Placental pericyte (primary cell): ENCODE measurements around the genes ZNF141 and DGKQ.

- CAGE, long polyA plus RNA = no peak
Measured at GRCh38 chr4:120948-121842, 3.1 kb upstream of the ZNF718 start.

- CAGE, long polyA plus RNA = no peak
Measured at GRCh38 chr4:336141-336660, 1.4 kb upstream of the ZNF141 start.

DNA sequence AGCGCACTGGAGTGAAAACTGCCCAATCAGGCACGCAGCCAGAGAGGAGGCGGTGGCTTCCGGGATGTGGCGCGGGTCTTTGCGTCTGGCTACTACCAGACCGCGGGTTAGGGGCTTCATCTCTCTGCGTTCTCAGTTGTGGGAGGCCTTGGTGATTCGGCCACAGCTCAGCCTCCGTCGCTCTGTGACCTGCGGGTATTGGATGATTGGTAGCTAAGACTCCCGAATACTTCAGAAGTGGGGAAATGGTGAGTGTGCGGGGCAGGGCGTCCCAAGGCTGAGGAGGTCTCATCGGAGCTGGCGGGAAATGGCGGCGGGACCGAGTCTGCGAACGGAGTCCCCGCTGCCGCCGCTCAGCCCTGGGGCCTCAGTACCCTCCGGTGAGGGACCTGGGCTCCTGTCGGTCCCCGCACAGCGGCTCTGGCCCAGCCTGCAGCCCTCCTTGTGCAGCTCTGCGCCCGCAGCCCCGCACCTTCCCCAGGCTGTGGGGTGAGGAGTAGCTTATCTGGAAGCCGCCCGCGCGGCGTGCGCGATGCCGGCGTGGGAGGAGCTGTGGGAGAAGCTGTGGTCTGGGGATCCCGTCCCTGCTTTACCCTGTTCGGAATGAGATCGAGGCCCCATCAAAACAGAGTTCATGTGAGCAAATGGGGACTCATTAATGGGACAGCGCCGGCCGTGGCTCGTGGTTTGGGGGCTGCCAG is at the start of gene ZNF141:
ZNF141 (plus strand) TSS at position 76 of the 701 bp plus-strand sequence.
- CAGE, long polyA plus RNA = no peak

DNA sequence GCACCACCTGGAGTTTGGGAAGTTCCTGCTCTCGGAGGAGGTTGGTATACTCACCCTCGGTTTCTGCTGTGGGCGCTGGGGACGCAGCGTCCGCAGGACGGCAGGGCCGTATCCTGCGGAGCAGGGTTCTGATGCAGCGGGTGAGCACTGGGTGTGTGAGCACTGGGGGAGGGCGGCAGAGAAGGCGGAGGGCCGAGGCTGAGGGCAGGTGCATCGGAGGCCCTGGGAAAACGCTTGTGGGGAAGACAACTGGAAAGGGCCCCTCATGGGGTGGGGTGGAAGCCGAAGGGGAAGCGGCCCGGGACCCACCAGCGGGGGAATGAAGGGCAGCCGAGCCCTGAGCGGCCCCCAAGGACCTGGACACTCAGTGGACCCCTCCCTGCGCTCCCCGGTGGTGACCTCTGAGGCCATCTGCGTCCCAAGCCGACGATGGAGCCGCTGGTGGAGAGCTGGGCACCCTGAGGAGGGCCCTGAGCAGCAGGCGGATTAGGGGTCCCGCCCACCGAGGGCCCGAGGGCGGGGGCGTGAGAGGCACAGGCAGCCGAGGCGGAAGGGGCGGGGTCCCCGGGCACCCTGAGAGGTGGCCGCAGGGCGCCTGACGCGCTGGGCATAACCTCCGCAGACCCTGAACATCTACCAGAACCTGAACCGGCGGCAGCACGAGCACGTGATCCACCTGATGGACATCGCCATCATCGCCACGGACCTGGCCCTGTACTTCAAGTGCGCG is 10.8 kb downstream of the ATP5ME start:
- CAGE, long polyA plus RNA = no peak

DNA sequence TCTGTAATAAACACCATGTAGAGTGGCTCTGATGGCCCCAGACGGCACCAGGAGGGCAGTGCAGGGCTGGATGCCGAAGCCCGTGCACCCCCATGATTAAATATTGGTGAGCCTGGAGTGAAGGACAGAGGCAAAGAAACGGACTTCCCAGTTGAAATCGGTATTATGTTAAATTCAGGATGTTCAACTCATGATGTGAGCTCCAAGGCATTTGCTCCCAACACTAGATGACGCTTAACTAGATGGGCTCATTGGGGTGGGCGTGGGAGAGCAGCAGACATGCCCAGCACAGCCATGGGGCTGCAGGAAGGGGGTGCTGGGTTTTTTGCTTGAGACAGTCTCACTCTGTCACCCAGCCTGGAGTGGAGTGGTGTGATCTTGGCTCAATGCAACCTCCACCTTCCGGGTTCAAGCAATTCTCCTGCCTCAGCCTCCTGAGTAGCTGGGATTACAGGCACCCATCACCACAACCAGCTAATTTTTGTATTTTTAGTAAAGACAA is 3.1 kb downstream of the ATP5ME start:
- CAGE, long polyA plus RNA = no peak

DNA sequence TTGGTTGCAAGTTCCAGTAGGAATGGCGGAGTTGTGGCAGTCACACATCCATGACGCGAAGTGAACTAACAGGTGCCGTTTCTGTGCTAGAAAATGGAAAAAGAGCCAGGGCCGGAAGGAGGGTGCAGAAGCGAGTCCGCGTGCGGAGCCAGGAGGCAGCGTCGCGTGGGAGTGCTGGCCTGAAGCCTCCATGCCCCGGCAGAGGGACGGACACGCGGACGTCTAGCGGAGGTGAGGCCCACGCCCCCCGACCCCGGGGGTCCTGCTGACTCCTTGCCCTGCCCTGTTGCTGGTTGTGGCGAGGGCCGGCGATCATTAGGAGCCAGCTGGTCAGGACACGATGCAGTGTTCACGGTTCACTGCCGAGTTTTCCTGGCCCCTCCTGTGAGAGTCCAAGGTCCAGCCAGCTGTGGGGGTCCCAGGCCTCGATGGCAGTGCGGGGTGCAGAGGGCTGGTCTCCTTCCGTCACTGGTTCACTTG is 25.3 kb downstream of the PCGF3 start:
- CAGE, long polyA plus RNA = no peak

DNA sequence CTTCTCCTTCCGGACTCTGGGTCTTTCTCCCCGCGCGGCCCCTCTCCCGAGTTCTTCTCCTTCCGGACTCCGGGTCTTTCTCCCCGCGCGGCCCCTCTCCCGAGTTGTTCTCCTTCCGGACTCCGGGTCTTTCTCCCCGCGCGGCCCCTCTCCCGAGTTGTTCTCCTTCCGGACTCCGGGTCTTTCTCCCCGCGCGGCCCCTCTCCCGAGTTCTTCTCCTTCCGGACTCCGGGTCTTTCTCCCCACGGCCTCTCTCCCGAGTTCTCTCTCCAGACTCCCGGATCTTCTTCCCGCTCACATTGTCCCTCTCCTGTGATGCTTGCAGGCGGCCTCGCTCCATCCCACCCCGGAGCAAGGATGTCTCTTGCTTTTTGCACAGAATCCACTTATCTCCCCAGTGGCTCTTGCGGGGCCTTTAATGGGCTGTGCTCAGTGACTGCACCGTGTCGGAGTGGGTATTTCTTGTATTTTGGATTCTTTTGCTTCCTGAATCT is 54.1 kb downstream of the PCGF3 start:
- CAGE, long polyA plus RNA = no peak

DNA sequence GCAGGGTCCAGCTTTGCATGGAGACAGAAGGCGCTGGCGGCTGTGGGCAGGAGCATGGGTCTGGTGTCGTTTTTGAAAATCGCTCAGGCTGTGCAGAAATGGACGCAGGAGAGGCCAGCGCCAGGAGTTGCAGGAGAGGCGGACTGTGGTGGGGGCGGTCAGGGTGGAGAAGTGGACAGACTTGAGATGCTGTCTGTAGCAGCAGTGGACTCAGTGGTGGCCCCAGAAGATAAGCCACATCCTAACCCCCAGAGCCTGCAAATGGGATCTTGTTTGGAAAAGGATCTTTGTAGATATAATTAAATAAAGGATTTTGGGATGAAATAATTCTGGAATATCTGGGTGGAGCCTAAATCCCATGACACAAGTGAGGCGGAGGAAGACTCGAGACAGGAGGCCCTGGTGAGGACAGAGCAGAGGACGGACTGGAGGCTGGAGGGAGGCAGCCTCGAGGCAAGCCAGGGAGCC is 56.3 kb downstream of the PCGF3 start:
- CAGE, long polyA plus RNA = no peak

- CAGE, long polyA plus RNA = no peak
Measured at GRCh38 chr4:775149-776448, 50.3 kb downstream of the CPLX1 start.

GRCh38 chr4:783093-783563 is 42.8 kb downstream of the CPLX1 start:
- CAGE, long polyA plus RNA = no peak

DNA sequence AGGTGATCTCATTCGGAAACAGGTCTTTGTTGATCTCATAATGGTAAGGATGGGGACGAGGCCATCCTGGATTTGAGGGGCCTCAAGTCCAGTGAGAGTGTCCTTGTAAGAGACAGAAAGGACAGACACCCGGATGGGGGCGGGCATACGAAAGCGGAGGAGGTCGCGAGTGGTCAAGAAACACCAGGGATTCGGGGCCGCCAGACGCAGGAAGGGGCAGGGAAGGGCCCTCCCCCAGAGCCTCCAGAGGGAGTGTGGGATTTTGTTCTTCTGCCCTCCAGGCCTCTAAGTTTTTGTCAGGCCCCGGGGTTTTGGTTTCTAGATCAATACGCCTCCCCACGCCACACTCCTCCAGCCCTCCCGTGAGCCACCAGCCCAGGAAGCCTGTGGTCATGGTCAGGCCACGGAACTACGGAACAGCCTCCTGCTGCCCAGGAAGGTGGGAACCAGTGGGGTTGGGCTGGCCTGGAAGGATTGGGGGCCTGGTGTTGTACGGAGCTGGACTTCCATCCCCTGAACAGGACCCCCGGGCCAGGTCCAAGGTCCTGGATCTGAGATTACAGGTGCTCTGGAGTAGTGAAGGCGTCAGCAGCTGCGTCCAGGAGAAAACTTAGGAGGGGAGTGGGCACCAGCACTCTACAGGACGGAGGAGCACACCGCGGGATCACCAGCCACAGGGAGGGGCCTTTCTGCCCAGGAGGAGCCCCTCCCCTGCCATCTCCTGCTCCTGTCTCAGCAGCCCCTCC is 38.3 kb downstream of the CPLX1 start:
- CAGE, long polyA plus RNA = no peak

GRCh38 chr4:791543-792281 is 34.2 kb downstream of the CPLX1 start:
- CAGE, long polyA plus RNA = no peak

DNA sequence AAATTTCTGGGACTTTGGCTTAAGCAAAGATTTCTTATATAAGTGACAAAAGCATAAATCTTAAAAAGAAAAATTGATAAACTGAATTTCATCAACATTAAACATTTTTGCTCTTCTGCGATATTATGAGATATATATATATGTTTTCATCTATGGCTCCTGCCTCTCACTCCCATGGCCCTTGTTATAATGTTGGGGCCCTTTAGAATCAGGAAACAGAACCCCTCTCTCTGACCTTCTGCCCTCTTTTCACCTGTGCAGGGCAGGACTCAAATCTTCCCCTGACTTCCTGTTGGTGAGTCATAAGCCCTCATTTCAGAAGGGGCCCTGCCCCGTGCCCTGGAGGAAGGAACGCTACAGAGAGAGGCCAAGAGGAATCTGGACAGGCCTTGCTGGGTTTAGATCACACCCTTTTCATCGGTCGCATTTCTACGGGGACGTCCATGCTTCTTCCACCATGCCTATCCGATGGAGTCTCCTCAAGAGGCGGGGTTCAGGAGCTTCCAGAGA is 27.0 kb downstream of the CPLX1 start:
- CAGE, long polyA plus RNA = no peak

GRCh38 chr4:830535-830997 is 4.6 kb upstream of the CPLX1 start:
- CAGE, long polyA plus RNA = no peak

DNA sequence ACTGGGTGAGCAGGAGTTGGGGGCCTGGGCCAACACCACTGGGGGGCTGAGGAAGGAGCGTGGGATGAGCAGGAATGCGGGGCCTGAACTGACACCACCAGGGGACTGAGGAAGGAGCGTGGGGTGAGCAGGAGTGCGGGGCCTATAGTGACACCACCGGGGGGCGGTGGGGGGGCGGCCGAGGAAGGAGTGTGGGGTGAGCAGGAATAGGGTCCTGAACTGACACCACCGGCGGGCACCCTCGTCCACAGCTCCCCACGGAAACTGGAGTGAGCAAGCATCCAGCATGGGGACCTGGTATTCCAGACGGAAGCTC is 28.6 kb downstream of the GAK start:
- CAGE, long polyA plus RNA = no peak

DNA sequence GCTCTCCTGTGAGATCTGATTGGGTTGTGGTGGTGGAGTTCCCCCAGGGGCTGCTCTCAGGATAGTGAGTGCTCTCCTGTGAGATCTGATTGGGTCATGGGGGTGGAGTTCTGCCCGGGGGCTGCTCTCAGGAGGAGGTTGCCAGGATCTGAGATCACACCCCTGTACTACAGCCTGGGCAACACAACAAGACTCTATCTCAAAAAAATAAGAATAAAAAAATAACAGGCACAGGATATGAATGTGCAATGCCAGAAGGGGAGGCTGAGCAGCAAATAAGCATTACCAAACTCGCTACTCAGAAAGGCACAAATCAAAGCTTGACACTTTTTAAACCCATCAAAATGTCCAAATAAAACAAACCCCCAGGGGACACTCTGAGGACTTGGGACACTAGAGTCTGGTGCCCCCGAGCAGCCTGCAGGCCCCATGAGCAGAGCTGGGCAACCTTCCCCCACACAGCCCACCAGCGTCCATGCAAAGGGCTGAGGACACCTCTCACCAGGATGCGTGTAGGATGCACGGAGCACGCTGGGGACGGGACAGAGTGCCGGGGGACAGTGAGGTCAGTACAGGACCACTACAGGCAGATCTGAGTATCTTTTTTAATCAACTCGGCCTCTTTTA is 7.1 kb downstream of the GAK start:
- CAGE, long polyA plus RNA = no peak

GRCh38 chr4:968853-969261 is 4.5 kb downstream of the DGKQ start:
- CAGE, long polyA plus RNA = no peak

- CAGE, long polyA plus RNA = no peak
Measured at GRCh38 chr4:970079-971302, 2.9 kb downstream of the DGKQ start.

DNA sequence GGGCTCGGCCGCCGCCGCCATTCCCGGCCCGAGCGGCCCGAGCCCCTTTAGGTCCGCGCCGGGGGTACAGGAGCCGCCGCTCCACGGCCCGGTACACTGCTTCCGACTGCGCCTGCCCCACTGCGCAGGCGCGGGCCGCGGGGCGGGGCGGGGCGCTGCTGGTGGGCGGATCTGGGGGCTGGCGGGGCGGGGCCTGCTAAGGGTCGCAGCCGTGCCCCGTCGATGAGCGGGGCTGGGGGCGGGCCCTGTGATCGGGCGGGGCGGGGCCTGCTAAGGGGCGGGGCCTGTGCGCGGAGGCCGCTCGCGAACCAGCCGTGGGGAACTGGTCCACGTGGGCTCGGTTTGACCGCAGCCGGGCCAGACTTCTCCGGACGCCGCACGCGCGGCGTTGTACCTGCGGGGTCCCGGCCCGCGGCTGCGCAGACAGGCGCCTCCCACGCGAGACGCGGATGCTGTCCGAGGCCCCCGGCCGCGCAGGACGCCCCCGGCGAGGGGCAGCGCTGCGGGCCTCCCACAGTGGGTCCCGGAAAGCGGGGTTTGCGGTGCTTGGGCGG is at the start of gene DGKQ:
DGKQ (minus strand) TSS at position 108 of the 554 bp plus-strand sequence.
- CAGE, long polyA plus RNA = no peak

DNA sequence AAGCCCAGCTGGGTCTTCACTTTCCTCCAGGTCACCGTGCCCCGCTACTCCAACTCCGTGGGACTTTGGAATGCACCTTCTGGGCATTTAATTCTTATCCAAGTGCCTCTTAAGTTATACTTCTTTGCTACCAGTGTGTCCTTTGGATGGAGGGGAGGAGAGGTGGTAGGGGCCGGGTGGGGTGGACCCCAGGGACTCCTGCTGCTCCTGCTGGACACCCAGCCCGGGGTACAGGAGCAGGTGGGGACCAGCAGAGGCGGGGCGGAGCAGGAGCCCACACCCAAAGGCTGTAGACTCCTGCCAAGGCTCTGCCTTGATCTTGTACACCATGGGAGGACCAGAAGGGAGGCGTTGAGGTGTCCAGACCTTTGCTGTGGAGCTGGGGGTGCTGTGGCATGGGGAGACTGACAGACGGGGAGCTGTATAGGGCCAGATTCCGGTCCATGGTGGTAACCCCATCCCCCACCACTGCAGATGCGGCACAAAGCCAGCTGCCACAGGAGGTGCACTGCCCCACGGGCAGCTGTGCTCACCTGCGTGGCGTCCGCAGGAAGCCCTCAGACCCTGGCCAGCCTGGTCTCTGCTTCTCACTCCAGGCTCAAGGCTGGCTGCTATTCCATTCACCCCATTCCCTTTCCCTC is 4.9 kb upstream of the SLC26A1 start:
- CAGE, long polyA plus RNA = no peak